Cardiac atrium fibroblast (primary cell): ENCODE measurements around a stretch of chr11.

- RAMPAGE, long total RNA, result no peak
These were observed 5.3 kb downstream of the TP53AIP1 start for GRCh38 chr11:128937403-128937673.

GRCh38 chr11:128972315-128973688 is 30.1 kb upstream of the TP53AIP1 start:
- RAMPAGE, long total RNA, result no peak

- RAMPAGE, long total RNA, result no peak
These were observed 189.7 kb upstream of the TMEM45B start for GRCh38 chr11:129625856-129626427.

DNA sequence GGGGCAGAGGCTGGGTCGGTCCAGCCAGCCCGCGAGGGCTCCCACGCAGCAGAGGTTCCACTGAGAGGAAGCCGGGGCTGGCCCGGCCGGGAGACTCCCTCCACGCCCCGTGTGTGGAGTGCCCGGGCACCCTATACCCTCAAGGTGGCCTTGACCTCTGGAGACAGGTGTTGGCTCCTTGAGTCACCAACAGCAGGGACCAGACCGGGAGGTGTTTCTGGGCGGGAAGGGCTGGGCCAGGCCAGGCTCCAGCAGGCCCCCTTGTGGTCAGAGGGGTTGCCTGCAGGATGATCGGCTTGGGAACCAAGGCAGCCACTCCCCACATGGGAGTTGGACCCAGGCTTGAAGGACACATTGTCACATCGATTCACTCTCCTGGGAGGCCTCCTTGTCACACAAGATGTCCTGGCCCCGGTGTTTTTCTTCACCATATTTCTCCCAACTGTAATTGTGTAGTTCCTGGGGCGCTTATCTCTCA is 119.6 kb upstream of the TMEM45B start:
- RAMPAGE, long total RNA, result no peak

GRCh38 chr11:129836162-129836815 is 20.6 kb downstream of the TMEM45B start:
- RAMPAGE, long total RNA, result no peak

DNA sequence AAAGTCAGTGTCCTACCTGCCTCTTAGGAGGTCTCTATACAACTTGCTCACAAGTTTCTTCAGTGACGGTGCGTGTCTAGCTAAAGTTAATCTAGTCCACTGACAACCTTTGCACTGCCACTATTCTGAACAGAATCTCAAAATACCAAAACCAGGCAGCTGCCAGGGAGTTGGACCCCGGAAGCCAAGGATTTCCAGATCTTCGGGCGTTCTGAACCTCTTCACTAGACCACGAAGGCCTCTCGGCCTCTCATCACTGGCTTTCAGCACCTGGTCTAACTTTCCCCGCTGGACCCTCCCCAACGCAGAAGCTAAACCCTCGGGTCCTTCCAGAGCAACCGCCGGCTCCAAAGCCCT is 529 bp downstream of the NFRKB start:
- RAMPAGE, long total RNA, result no peak

DNA sequence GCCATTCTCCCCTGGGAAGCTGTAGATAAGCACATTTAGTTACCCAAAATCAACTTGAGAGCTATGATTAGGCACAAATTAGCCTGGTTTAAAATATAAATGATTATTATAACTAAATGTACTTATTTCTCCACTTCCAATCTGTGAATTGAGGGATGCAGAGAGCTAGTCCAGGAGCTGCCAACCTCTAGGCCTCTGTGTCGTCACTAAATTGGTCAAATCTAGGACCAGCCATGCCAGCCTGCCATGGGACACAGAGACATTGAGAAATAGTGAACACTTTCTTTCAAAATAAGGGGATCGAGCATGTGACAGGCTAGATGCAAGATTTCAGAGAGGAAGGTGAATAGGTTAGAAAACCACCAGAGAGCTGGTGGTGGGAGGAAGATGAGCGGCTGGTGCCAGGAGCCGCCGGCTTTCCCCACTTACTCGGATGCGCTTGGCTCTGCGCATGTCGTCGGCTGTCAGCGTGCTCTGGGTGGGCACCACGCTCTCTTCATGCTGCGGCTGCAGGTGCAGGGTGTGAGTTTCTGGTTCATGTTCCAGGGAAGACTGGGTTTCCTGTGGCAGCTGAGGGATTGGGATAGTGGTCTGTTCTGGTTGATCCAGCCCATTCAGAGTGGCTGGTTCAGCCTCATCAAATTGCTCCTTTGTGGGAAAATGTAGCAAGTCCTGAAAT is 35.3 kb upstream of the NFRKB start:
- RAMPAGE, long total RNA, result no peak

DNA sequence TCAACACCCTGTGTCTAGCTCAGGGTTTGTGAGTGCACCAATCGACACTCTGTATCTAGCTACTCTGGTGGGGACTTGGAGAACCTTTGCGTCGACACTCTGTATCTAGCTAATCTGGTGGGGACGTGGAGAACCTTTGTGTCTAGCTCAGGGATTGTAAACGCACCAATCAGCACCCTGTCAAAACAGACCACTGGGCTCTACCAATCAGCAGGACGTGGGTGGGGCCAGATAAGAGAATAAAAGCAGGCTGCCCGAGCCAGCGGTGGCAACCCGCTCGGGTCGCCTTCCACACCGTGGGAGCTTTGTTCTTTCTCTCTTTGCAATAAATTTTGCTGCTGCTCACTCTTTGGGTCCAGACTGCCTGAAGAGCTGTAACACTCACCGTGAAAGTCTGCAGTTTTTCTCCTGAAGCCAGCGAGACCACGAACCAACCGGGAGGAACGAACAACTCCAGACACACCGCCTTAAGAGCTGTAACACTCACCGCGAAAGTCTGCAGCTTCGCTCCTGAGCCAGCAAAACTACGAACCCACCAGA is 19.6 kb upstream of the PRDM10 start:
- RAMPAGE, long total RNA, result no peak

DNA sequence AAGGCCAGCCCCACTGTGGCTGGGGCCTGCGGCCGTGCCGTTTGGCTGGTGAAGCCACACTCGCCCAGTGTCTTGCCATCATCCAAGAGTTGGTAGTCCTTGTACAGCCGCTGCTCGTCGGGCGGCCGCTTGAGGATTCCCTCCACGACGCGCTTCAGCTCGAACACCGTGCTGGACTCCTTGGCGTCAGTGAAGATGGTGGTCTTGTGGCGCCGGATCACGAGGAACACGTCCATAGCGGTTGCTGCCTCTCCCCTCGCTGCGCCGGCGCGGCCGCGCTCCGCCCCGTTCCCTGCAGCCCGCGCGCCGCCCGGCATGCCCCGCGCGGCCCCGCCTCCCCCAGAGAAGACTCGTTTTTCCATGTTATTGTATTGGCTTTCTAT is 30.3 kb upstream of the PRDM10 start:
- RAMPAGE, long total RNA, result no peak

- RAMPAGE, long total RNA, result no peak
These were observed 39.6 kb downstream of the APLP2 start for GRCh38 chr11:130109199-130109781.

DNA sequence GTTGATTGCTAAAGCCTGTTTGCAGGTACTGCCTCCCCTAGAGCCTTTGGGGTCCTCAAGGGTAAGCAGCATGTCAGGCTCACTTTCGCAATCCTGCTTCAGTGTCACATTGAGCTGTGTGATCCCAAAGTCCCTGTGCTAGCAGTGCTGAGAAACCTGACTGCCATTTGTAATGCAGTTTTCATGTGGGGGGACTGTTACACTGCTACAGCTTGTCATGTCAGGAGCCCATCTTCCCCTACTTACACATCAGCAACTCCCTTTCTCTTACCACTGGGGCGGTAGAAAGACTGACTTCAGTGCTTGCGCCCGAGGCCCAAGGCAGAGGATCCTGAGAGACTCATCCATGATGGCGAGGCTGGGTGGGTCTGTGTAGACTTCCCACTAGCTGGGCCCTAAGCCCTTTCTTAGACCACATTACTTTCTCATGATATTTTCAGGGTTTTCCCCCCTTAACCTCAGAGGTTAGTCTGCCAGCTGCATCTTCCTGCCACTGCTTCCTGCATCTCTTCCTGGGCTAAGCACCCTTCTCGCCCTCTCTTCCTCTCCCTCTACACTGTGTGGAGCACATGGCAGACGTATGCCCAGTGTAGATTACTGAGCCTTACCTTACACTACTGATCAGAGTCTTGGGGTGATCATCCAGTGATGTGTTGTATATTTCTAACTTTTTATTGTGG is 40.7 kb upstream of the ST14 start:
- RAMPAGE, long total RNA, result no peak

- RAMPAGE, long total RNA, result no peak
These were observed 38.1 kb upstream of the ST14 start for GRCh38 chr11:130121405-130122048.

DNA sequence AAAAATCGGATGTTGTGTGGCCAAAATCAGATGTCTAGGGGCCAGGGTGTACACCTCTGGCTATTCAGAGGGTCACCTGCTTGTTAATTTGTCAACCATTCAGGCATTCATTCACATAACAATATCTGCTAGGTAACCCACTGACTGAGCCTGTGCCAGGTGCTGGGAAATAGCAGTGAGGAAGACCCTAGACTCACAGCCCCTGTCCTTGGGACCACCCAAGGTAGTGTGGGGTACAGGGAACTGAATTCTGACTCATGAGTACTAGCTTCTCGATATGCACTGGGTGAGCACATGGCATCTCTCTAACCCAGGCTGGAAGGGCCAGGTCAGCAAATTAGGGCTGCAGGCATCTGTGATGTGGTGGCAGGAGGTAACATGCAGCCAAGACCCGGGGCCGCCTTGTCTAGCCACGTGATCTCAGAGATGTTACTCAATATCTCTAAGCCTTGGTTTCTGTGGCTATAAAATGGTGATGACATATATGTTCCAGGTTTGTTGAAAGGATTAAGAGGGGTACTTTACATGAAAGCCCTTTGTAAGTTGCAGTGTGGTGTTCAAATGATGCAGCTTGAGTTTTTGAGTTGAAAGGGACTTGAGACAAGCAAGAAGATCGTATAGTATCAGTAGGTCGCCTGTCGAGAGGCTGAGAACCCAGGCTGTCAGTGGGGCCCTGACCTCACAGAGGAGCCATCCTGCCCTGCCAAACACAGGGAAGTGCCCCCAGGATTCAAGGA is 3.1 kb downstream of the ST14 start:
- RAMPAGE, long total RNA, result no peak

- RAMPAGE, long total RNA, result no peak
These were observed 24.2 kb downstream of the ST14 start for GRCh38 chr11:130183563-130184457.

DNA sequence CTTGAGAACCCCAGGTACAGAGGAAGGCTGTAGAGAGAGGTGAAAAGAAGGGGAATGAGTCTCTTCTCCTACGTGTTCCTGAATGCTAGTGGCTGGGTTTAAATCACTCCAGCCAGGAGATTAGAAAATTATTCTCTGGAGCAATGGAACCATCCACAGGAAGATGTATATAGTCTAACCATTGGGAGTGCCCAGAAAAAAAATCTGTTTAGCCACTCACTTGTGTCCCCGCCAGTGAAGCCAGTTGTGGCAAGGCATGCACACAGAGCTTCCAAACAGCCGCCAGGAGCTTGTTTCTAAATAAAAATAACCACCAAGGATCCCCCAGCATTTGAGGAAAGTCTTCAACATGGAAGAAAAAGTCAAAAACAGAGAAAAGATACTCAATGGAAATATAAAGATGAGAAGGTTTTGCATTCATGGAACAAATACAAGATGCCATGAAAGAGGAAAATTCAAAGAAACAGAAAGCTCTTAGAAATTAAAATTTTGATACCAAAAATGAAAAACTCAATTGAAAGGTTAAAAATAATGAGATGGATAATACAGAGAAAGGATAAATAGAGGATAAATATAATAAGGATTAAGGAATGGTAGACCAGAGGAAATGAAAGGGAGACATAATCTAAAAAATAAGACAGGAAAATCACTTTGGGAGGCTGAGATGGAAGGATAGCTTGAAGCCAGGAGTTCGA is 25.3 kb downstream of the ST14 start:
- RAMPAGE, long total RNA, result no peak

GRCh38 chr11:130210064-130210559 is 50.5 kb downstream of the ST14 start:
- RAMPAGE, long total RNA, result no peak

DNA sequence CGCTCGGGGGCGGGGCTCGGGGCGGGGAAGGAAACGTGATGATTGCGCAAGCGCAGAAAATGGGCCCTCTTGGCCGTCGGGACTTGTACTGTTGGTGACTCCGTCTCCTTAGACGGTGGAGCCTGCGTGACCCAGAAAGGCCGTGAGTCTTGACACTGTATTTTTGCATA is 142 bp upstream of the ZBTB44 start:
- RAMPAGE, long total RNA, result no peak

DNA sequence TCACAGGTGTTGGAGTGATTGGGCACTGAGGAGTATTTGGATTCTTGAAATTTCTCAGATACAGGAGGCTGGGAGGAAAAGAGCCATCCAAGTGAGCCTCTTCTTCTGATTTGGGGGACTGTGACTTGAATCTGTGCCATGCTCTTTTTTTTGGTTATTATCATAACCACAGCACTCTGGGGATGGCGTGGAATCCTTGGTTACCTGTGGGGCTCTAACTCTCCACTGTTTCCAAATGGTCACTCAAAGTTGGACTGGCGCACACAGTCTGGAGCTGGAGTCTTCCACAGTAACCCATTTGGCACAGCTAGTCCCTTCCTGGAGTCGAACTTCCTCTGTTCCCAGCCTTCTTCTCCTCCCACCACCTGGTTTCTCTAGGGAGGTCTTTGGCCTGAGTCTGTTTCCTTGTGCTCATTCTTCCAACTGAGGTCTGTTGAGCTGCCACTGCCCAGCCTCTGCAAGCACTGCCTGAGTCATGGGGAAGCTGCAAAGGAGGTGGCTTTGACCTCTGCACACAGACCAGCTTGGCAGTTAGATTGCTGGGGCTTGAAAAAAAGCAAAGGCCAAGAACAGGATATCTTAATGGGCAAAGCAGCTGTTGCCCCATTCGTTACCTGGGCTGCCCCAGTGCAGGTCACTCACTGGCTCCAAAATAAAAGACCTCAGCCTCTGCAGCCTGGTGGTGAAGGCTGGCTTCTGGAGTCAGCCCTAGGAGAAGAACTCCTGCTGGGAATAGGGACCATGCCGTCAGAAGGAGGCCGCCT is 2.8 kb downstream of the ADAMTS15 start:
- RAMPAGE, long total RNA, result no peak

GRCh38 chr11:130510326-130510792 is 61.9 kb downstream of the ADAMTS15 start:
- RAMPAGE, long total RNA, result no peak

- RAMPAGE, long total RNA, result no peak
These were observed 214.3 kb downstream of the NTM start for GRCh38 chr11:131584510-131585238.